ENCODE data around the gene FYB2.

DNA sequence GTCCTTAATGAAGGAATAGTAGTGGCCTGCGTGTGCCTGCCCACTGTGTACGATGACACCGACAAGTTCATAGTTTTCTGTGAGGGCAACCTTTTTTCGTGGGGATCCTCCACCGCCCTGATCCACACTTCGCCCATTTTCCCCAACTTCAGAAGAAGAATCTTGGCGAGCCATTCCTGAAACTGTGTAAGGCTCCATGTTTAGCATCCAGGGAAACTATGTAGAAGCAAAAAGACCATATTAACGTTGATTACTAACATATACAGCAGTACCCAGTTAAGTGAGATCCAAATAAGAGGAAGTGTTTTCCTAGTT lies 57.6 kb downstream of the PCSK9 start:
- PRO-cap: no peak

GRCh38 chr1:55138169-55139177 lies 76.7 kb downstream of the USP24 start:
- PRO-cap: no peak

DNA sequence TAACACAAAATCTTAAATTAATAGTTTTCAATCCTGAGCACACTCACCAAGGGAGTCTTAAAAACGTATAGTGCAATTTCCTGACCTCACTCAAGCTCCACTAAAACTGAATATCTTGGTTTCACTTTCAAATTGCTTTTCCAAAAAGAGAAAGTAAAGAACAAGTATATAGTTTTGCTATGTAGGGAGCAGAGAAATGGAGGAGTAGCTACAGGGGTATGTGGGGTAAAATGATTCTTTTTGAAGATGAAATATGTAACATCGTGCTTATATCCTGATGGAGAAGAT lies 398.5 kb downstream of the PLPP3 start:
- PRO-cap: no peak

GRCh38 chr1:56256008-56256387 lies 323.4 kb downstream of the PLPP3 start:
- PRO-cap: no peak

DNA sequence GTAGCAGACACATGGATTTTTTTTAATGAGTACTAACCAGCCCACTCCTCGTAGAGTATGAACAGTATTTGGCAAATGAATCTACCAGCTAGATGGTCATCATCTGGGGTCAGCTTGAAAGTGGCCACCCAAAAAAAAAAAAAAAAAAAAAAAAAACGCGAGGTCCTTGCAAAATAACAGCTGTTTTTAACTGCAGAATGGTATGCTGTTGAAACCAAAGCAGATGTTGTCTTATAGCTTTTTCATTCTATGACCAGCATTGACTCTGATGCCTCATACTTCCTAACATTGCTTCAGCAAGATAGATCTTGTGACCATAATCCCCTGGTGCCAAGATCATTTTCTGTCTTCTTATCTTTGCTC lies 181.7 kb downstream of the PLPP3 start:
- PRO-cap: no peak

- PRO-cap: no peak
Observed at GRCh38 chr1:56506888-56507298, 72.5 kb downstream of the PLPP3 start.

DNA sequence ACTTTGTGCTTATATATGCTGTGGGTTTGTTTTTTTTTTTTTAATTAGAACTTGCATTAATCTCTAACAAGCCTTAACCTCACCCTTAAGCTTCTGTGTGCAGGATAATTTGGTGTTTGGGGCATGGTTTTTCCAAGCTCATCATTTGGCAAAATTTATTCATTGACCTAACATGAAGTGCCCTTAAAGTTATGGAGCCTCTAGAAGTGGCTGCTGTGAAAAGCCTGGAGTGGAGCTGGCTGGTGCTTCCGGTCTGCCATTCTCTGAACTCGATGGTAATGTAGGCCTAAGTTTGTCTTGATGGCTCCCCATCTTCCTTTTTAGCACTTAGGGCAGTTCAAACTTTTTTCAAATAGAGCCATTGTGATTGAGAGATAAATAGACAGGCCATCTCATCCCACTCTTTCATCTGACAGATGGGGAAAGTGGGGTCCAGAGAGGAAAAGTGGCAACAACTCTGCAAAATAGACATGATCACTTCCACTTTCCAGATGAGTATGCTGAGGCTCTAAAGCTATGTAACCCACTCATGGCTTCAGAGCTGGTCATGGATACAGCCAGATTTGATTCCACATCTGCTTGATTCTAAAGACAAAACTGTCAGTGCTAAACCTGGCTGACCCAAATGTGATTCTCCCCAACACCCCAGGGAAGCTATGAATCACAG lies 59.5 kb downstream of the PLPP3 start:
- PRO-cap: no peak

- PRO-cap: no peak
Observed at GRCh38 chr1:56535344-56536519, 43.6 kb downstream of the PLPP3 start.

DNA sequence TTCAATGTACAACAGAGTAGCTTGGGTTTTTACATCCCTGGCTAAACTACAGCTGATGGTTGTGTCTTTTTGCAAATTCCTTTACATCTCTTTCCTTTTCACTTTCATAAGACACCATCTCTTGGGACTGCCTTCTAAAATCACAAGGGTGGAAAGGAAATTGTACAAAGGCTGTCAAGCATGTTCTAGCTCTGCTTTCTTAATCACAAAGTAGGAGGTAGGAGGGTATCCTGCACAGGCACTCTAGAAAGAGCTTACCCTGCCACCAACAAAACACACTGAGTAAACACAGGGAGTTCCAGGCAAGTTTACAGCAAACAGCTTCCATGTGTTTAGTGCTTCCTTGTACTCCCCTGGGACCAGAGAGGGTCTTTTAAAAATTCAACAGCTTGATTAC lies 2.5 kb downstream of the PLPP3 start:
- PRO-cap: no peak

- PRO-cap: no peak
Observed at GRCh38 chr1:56819210-56819987, at the start of gene FYB2. Gene FYB2 (minus strand): TSS chr1:56819404.

- PRO-cap: no peak
Observed at GRCh38 chr1:56911301-56912218, 54.3 kb downstream of the C8B start.

- PRO-cap: no peak
Observed at GRCh38 chr1:57090049-57090323, 124.2 kb upstream of the C8B start.

DNA sequence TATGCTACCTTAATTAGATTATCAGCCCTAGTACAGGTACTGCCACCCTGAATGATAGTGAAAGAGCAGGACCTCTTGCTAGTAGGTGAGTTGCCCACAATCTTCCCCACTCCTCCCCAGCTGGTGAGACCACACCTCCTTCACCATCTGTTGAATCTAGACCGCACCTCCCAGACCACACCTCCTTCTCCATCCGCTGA lies 116.6 kb downstream of the DAB1 start:
- PRO-cap: no peak

DNA sequence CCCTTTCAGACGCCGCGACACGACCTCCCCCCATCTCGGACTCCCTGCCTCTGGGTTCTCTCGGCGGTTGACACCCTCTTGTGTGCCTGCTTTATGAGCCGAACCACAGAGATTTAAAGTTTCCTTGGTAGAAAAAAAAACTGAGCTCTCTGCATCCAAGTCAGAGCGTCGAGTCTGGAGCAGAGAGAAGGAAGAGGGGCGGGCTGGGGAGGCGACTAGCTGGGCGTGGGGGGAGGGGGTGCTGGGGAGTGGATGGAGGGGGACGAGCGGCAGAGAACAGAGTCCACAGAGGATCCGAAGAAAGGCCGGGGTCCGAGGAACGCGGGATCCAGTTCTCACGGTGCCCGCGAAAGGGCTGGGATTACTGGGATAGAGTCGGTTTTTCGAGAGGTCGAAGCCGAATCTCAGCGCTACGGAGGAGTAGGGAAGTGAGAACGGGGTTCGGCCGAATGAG lies 808 bp downstream of the DAB1 start:
- PRO-cap: no peak

- PRO-cap: no peak
Observed at GRCh38 chr1:57599128-57599819, 175.4 kb upstream of the DAB1 start.

DNA sequence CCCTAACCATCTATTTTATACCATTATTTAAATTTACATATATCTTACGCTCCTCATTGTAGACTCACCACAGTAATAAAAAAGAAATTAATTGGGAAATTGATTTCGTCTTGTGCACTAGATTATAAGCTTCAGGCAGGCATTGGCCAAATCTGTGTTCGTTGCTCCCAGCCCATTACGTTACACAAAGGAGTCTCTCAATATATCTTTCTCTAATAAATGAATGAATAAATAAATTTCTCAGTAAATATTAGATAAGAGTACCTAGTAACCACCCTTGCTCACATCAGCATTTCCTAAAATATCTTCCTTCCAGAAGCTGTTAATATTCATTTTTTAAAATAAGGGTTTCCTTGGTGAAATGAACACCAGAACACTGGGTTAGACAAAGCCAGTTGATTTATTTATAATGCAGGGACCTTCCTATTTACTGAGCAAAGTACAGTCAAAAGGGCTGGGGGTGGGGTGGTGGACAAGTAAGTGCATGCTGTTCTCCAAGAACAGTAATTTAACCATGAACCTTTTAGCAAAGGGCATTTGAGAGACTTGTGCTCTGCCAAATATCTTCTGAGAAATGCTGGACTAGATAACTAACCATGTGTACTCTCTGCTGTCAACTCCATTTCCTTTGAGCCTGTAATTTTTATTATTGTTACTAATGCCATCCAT lies 100.3 kb downstream of the OMA1 start:
- PRO-cap: no peak

- PRO-cap: no peak
Observed at GRCh38 chr1:58773377-58773940, 10.4 kb downstream of the JUN start.

DNA sequence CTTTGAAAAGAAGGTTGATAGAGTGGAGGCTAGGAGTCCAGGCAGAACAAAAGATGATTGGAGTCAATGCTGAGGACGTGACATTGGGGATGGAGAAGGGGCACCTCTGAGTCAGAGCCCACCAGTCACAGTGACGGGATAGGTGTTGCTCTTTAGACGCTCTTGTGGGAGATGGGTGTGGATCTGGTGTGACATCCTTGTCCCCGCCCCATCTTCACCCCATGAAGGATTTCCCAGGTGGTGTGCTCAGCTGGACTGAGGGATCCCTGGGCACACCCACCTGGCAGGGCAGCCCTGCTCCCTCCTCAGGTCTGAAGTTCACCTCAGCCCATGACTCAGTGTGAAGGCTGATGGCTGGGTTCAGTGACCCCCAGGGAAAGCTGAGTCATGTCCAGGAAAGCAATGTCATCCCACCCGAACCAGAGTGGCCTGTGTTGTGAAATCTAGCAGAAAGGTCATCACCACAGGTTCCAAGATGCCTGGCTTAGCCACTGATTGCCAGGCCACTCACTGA lies 97.5 kb upstream of the JUN start:
- PRO-cap: no peak

DNA sequence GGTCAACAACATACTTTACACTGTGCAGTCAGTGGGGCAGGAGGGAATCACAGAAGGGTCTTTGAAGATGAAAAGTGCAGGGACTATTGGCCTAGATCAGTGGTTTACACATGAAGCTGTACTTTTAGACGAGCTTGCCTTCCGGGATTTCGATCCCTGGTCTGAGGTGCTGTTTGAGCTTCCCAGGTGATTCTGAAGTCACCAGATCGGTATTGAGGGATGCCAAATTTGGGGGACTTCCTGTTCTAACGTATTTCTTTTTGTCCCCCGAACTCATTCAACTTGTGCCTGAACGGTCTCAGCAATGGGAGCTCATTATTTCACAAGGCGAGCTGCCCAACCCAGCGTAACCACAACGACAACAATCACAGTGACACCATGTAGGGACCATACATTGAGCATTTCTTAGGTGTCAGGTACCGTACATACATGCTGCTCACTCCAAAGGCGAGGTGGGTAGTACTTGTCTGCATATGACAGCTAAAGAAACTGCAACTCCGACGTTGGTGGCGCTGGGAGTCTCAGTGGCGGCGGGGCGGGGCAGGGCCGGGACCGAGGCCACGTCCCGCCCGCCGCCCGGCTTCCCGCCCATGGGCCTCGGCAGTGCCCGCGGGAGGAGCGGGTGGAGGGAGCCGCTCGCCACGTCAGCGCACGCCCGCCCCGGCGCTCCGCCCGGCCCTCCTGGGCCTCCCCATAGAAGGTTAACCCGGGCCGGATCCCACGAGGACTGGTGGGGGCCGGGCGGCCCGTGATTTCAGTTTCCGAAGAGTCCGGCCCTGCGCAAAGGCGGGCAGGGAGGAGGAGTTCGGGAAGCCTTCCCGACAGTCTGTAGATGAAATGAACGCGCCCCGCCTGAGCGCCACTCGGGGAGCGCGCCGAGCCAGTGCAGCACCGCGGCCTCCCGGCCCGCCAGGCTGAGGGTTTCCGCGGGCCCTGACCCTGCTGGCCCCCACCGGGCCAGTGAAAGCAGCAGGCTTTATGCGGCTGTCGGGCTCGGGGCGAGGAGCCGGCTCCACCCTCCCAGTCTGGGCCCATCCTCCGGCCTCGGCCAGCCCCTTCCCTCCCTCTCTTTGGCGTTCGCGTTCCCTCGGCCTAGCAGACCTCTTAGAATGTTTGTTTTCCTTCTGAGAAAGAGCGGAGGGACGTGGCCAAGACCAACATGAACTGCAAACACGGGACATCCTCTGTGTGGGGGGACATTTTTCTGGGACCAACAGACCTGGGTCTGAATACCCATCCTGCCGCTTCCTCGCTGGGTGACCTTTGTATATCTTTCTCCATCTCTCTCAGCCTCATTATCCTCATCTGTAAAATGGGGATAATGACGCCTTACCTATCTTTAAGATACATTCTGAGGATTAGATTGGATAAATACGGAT lies 119.8 kb upstream of the JUN start:
- PRO-cap: bidirectional peak, plus-strand start at position 603 of the sequence, minus-strand start at position 491 of the sequence; bidirectional peak, plus-strand start at position 862 of the sequence, minus-strand start at position 951 of the sequence

DNA sequence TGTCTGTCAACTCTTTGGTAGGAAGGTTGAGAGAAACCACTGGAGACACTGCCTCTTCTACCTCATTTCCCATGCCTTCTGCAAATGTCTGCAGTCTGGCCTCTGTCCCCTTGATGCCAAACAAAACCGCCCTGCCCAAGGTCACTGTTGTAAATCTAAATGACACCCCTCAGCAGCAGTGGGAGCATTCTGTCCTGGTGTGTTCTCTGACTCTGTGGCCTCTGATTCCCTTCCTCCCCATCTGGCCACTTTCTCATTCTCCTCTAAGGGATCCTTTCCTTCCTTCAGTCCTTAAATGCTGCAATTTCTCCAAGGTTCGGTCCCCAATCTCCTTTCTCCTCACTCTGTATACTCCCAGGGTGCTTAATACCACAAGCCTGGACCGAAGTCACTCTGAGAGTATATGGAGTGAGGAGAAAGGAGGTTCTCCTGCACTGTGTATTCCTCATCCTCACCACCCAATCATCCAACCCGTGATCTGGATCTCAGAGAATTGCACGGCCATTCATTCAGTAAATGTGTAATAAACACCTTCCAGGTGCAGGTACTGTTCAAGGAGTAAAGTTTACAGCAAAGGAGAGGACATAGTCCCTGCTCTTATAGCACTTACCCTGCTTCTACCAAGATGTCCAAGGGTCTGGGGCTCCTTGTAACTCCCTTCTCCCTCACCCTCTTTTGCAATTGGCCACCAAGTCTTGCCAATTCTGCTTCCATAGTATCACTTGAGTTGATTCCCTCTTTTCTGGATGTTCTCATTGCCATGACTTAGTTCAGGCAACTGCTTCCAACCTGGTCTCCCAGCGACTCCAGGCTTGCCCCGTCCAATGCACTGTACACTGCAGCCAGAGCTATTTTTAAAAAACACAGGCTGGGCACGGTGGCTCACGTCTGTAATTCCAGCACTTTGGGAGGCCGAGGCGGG lies 139.2 kb upstream of the JUN start:
- PRO-cap: no peak